Renal cortical epithelial cell (primary cell): ENCODE results near the genes GOSR1 and NF1.

DNA sequence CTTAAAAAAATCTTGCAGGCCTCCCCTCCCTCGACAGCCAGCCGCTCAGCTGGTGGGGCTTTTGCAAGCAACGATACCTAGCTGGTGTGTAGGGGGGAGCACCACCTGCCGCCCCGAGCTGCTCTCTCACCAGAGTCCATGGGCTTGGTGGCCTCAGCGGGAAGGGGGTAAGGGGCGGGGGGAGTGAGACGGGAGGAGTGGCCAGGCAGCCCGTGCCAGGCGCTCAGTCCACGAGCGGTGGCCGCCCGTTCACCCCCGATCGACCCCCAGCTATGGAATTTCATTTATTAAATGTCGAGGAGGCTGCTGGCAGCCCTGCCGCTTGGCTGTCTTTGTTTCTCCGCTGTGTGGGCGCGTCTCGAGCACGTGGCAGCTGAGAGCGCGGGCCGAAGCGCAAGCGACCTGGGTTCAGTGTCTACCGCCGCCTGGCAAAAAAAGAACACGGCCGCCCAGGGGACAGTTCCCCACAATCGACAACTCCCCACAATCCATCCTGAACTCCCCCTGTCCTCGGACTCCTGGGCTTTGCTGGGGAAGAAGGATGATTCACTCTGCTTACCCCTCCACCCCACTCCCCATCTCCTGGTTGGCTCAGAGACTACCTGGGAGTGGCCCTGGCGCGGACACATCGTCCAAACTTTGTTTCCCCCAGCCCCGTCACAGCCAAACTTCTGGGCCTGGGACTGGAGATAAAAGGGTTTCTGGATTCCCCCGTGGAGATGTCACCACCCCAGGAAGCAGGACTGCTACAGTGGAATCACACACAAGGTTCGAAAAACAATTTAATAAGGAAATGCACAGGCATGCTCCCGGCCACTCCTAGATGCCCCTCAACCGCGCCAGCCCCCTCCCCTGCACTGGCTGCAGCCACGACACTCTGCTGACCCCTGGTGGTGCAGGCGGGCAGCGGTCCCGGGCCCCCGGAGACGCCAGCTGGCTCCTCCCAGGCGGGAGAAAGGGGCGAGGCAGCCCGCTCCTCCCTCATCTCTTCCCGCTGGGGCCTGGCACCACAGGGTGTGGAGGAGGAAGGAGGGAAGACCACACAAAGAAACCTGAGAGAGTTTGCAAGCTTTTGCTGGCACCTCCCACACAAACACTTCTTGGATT lies 1.6 kb upstream of the ANKRD13B start:
- RRBS, result 0% methylated on average over 3 of the region's 53 CpGs

GRCh38 chr17:29639191-29640091 lies 16.7 kb upstream of the CORO6 start:
- RRBS, result no CpG with 5 or more reads among the region's 7 CpGs

DNA sequence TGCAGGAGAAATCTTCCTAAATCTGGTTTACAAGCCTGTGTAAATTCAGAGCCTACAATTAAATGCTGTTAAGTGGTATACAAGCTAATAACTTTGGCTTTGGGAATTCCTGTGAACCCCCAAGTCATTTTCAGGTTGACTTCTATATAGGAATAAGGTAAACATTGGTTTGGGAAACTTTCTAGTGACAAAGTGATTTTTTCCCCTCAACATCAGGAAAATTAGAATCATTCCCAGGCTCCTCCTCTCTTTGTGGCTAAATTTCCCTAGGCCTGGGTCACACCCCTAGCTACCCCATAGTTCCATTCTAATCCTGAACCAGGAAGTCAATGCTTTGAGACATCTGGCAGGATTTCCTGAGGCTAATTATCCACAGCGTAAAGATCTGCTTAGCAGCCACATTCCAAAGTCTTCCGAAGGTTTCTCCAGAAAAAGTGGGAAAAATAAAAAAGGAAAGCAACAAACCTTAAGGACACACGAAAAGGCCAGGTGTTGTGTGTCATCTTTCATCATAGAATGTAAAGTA lies 60.2 kb upstream of the CORO6 start:
- RRBS, result no CpG with 5 or more reads among the region's 3 CpGs

- RRBS, result no CpG with 5 or more reads among the region's 4 CpGs
These were observed 82.9 kb upstream of the CORO6 start for GRCh38 chr17:29705329-29706343.

- RRBS, result 1% methylated on average over 2 of the region's 8 CpGs
These were observed 355 bp upstream of the NSRP1 start for GRCh38 chr17:30116308-30116613.

DNA sequence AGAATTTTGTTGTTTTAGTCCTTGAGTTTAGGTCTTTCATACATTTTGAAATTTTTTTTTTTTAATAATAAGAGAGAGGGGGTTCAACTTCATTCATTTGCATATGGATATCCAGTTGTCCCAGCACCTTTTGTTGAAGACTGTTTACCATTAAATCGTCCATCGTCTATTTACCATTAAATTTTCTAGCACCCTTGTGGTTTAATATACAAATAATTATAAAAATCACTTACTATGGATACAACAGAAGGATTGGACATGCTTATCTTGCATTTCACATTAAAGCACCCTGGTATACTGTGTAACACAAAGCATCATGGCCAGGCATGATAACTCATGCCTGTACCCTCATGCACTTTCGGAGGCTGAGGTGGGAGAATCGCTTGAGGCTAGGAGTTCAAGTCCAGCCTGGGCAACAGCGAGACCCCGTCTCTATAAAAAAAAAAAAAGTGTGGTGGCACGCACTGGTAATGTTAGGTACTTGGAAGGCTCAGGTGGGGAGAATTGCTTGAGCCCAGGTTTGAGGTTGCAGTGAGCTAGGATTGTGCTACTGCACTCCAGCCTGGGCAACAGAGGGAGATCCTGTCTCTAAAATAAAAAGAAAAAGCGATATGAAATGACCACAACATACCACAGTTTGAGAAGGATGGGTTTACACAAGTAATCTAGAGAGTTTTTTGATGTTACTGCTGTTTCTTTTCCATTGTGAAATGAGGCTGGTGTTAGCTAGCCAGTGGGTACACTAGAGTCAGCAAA lies 7.2 kb downstream of the NSRP1 start:
- RRBS, result no CpG with 5 or more reads among the region's 8 CpGs

GRCh38 chr17:30212500-30213040 lies 22.9 kb downstream of the SLC6A4 start:
- RRBS, result no CpG with 5 or more reads among the region's 12 CpGs

DNA sequence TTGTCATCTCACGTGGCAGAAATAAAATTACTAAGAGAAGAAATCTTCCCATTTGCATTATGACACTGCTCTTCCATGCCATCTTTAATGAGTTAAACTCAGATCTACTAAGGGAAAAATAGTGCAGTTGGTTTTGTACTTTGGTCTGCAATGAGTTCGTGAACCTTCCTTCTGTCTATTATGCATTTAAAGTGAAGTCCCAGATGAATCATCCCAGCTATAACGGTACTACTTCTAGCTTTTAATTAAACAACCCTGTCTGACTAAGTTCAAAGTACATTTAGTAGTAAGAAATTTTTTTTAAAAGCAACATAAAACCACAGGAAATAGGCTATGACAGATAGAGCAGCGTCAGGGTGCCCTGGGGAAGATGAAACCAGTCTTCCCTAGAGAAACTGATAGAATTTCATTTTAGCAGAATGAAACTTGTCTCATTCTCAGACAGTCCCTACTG lies 1.8 kb downstream of the TMIGD1 start:
- RRBS, result no CpG with 5 or more reads among the region's 4 CpGs

DNA sequence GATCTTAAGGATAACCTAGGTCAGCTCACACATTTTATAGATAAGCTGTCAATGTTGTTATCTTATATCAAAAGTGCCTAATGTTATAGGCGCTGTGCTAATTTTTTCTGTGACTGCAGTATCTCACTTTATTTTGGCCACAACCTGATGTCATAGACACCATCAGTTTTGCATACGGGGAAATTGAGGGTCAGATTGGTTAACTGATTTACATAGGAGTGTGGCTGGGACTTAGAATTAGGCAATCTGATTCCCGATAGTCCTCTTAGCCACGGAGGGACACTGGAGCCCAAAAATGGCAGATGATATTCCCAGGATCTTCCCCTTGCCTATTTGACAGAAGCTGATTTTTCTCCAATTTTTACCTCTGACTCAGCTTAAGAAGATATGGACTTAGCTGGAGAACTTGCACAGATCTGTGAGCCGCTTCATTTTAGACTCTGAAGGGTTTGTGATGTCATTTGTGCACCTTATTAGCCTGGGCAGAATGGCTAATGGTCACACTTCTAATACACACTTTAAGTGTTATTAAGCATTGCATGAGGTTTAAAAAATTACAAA lies 1.4 kb downstream of the CPD start:
- RRBS, result no CpG with 5 or more reads among the region's 5 CpGs

GRCh38 chr17:30397244-30397592 lies 18.5 kb downstream of the CPD start:
- RRBS, result no CpG with 5 or more reads among the region's 1 CpG

- RRBS, result no CpG with 5 or more reads among the region's 4 CpGs
These were observed 27.8 kb upstream of the GOSR1 start for GRCh38 chr17:30449375-30449881.

DNA sequence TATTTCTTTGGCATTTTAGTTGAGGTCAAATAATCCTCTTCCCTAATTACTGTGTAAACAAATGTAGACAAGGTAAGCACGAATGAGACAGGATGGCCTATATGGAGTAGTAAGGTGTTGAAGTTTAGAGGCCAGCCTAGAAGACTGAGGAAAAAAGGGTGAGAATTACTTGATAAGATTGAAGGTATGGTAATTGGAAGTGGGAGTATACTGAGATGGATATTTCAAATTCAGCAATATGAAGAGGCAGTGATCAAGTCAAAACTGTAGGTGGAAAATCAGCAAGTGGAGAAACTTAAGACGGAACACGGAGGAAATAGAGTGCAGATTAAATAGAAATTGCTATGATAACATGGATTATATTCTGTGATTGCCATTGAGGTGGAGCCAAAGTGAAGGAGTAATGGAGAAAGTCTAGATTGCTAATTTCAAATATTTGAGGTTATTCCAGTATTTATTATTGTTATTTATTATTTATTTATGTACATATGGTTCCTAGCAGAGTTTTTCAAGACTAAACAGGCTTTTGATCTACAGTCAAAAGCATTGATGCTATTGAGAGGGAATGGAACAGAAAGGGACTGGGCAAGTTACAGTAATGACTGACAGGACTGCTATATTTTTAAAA lies 6.4 kb upstream of the GOSR1 start:
- RRBS, result no CpG with 5 or more reads among the region's 3 CpGs

GRCh38 chr17:30477072-30478257 lies at the start of gene GOSR1:
Gene GOSR1 (plus strand): TSS chr17:30477408.
- RRBS, result 1% methylated on average over 19 of the region's 48 CpGs

GRCh38 chr17:30732235-30733013 lies 92.1 kb downstream of the CRLF3 start:
- RRBS, result no CpG with 5 or more reads among the region's 20 CpGs

DNA sequence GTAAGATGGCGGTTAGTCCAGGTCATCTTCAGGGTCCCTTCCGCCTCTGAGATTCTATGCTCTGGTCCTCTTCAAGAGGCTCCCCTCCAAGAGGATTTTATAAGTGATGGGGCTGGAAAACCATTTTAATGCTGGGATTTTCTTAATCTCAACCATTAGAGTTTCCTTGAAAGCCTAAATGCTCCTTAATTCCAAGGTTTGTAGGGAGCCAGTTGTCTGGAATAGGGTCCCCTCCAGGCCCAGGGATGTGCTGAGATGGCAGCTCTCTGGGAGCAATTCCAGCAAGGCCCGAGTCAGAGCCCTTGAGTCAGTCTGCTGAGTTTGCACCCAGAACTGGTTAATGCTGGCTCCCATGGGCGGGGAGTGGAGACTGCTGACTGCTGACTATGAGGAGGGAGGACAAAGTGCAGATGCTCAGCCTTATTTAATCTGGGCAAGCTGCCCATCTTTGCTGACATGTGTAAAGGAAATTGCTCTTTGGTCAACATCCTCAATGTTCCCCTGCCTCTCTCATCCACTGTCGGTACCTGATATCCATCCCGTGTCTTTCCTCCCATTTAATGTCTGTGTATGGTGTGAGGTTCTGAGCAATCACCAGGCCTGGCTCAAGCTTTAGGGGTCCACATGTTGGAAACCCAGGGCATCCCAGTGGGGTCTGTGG lies 20.2 kb upstream of the RNF135 start:
- RRBS, result no CpG with 5 or more reads among the region's 6 CpGs

GRCh38 chr17:30961263-30961638 lies 9.6 kb upstream of the RNF135 start:
- RRBS, result no CpG with 5 or more reads among the region's 2 CpGs

DNA sequence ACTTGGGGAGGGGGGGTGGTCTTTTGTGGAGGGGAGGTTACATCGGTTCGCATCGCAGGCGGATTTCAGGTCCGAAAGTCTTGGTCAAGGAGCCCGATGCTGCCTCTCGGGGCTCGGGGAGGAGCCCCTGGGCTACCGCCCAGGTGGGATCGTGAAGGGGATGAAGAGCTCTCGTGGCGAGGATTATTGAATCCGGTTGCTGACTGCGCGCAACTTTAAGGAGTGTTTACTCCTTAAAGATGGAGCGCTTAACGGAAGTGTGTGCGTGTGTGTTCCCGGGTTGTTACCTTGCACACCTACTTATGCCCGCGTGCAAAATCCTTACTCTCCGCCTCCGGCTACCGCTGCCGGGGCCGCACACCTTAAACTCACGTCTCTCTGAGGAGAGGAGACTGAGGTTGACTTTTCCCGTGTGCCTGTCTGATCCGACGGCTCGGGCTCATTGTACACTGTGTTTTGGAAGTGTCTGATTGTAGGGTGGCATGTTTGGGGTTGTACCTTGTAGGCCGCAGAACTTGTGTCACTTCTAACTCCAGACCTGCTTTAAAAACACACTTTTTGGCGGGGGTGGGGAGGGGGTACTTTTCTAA lies 38.3 kb downstream of the RNF135 start:
- RRBS, result 3% methylated on average over 7 of the region's 33 CpGs

DNA sequence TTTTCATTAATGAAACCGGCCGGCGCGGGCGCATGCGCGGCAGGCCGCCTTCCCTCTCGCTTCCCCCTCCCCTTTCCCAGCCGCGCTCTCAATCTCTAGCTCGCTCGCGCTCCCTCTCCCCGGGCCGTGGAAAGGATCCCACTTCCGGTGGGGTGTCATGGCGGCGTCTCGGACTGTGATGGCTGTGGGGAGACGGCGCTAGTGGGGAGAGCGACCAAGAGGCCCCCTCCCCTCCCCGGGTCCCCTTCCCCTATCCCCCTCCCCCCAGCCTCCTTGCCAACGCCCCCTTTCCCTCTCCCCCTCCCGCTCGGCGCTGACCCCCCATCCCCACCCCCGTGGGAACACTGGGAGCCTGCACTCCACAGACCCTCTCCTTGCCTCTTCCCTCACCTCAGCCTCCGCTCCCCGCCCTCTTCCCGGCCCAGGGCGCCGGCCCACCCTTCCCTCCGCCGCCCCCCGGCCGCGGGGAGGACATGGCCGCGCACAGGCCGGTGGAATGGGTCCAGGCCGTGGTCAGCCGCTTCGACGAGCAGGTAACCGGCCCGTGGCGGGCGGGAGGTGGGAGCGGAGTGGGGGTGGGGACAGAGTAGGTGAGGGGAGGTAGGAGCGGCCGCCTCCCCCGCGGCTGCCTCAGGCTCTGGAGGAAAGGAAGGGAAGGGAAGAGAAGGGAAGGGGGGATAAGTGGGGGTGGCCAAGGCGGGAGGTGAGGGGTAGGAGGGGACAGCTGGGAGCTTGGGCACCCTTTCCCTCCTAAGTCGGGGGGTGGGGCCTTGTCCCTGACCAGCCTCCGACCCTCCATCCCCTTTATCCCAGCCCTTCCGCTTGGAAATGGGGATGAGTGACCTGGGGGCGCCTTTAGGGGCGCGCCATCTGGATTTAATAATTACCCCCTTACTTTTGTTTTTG lies at the start of gene NF1:
NF1 (plus strand) TSS at position 141 of the 906 bp plus-strand sequence.
- RRBS, result 2% methylated on average over 16 of the region's 62 CpGs

GRCh38 chr17:31095743-31096442 lies 1.1 kb downstream of the NF1 start:
- RRBS, result no CpG with 5 or more reads among the region's 17 CpGs